Epithelial cell of proximal tubule (primary cell): ENCODE results near the gene DTD1.

- RAMPAGE, long total RNA, result no peak
- RRBS, result no CpG with 5 or more reads among the region's 5 CpGs
These were observed 141.8 kb downstream of the KIF16B start for GRCh38 chr20:16431311-16431951.

GRCh38 chr20:17006497-17006958 lies 220.3 kb upstream of the PCSK2 start:
- RAMPAGE, long total RNA, result no peak

DNA sequence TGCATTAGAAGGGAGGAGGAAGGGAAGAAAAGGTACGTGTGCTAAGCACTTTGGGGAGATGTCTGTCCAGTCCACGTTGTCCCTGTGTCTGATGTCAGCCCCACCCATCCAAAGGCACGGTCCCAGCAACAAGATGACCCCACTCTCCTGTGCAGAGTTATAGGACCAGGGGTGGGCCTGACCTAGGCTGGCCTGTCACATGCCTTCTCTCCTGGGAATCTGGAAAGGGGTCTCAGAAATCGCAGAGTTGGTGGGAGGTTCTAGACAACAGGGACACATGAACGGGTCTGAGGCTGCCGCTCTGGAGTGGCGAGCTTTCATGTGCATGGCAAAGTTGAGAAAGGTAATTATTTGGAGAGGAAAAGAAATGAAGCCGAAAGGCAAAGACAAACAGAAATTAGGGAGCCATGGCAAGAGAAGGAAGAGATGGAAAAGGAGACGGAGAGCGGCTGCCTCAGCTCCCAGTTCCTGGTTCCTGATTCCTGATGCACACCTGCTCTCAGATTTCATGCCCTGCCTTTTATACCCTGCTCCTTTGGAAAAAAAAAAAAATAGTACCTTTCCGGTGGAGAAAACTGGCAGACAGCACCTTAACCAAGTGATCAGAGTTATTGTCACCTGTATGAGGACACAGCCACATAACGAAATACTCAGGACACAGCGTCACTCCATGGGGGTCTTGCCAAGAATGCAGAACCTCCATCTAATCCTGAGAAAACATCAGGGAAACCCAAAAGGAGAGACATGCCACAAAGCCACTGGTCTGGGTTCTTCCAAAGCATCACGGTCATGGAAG lies 29.3 kb downstream of the BFSP1 start:
- RAMPAGE, long total RNA, result no peak
- RRBS, result no CpG with 5 or more reads among the region's 14 CpGs

- RAMPAGE, long total RNA, result no peak
- RRBS, result no CpG with 5 or more reads among the region's 41 CpGs
These were observed 26.2 kb downstream of the BFSP1 start for GRCh38 chr20:17504583-17505803.

- RAMPAGE, long total RNA, result no peak
- RRBS, result no CpG with 5 or more reads among the region's 6 CpGs
These were observed 11.4 kb upstream of the DSTN start for GRCh38 chr20:17558271-17559004.

DNA sequence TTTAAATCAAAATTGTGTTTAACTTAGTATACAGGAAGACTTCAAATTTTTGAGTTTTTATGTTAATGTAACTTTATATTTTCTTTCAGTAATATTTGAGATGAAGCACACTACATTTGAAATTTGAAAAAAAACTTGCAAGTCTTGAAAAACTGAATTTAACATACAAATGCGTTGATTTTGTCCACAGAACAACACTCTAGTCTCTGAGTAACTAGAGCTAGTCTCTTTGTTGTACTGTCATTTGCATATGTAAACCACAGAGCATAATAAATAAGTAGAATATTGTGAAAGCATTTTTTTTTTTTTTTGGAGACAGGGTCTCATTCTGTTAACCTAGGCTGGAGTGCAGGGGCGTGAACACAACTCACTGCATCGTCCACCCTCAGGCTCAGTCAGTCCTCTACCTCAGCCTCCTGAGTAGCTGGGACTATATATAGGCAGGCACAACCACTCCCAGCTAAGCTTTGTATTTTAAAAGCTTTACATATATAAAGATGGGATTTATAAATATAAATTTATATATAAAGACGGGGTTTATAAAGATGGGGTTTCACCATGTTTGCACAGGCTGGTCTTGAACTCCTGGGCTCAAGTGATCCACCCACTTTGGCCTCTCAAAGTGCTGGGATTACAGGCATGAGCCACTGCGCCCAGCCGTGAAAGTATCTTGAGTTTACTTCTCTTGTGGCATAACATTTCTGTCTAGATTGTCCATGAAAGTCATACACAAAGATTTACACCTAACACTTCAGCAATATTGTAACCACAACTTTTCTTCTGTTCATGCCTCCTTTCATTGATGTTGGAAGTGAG lies 5.5 kb downstream of the DSTN start:
- RAMPAGE, long total RNA, result no peak
- RRBS, result no CpG with 5 or more reads among the region's 6 CpGs

GRCh38 chr20:17634702-17635776 lies 47.0 kb downstream of the RRBP1 start:
- RAMPAGE, long total RNA, result no peak
- RRBS, result no CpG with 5 or more reads among the region's 27 CpGs

DNA sequence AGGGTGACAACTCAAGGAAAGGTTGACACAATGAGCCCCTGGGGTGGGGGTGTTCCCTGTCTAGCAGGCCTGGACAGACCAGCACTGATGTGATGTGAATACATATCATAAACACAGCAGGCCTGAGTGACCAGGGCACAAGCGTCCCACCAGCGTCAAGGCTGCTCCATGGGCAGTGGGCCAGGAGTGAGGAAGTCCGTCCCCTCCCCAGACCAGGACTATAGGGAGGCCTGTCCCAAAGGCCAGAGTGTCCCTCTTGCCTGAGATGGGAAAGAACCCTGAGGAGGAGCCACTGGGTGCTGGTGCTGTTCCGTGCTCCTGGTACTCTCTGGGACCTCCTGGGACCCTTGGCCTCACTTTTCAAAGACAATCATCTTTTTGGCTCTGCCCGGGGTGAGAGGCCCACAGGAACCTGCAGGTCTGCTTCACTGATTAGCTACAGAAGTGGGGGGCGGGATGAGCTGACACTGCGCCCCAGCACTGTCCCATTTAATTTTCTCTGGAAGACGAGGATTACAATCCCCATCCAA lies 44.6 kb downstream of the RRBP1 start:
- RAMPAGE, long total RNA, result no peak
- RRBS, result no CpG with 5 or more reads among the region's 8 CpGs

DNA sequence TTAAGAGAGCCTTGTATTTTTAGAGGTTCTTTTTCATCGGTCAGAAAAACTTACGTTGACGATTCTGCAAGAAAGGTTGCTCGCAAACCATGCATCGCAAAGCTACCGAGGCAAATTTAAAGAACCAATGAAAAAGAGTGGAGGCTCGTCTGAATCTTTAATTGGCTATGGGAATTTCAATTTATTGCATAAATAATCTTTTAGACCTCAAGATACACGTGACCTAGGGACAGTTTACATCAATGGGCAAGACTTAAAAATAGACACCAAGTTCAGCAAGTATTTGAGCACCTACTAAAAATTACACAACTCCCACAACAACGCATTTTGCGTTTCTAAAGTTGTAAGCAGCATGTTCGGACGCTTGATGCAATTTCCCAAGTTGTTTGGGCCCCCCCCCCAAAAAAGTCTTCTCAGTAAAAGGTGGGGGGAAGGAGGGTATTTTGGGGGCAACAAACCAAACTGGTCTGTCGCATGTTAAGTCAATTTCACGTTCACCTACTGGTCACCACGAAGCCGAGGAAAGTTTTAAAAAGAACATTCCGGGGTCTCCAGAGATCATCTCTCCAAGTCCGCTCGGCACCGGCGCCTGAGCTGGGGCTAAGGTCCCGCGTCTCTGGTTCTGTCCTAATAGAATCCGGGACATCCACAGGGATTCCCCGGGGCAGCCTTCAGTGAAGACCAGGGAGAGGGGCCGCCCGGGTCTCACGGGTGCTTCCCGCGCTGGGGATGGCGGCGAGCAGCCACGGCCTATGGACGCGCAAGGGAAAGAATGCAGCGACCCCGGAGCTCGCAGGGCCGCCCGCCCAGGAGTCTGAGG lies 844 bp downstream of the SNX5 start:
- RAMPAGE, long total RNA, result no peak
- RRBS, result 1% methylated on average over 14 of the region's 40 CpGs

GRCh38 chr20:18001397-18002036 lies 32.7 kb downstream of the MGME1 start:
- RAMPAGE, long total RNA, result no peak
- RRBS, result no CpG with 5 or more reads among the region's 7 CpGs

DNA sequence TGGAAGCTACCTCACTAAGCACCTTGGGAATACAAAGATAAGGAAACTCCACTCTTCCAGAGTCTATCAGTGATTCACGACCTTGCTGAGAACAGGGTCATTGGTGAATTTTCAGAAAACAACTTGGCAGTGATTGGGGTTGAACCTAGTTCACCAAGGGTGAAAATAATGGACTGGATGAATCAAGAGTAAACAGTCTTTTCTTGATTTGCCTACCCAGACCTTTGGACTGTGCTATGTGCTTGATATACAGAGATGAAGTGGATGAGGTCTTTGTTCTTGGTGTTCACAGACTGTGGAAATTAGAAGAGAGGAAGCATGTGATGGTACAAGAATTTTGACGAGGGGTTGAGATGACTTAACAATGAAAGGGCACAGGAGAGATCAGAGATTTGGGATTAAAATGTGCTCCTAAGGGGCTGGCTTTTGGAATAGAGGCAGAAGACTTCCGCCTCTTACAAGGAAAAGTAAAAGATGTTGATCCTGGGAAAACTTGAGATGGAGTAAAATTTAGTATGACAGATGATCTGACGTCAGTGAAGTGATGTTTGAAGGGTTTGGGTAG lies 1.2 kb downstream of the KAT14 start:
- RAMPAGE, long total RNA, result no peak
- RRBS, result no CpG with 5 or more reads among the region's 4 CpGs

GRCh38 chr20:18495875-18496519 lies 1.0 kb downstream of the RBBP9 start:
- RAMPAGE, long total RNA, result no peak
- RRBS, result no CpG with 5 or more reads among the region's 9 CpGs

GRCh38 chr20:18587593-18588820 lies at the start of gene DTD1:
DTD1 (plus strand) TSS chr20:18588054.
- RAMPAGE, long total RNA, result start-site peak on the plus strand at chr20:18588004-18588067, 562 and 41 reads in 2 replicates
- RRBS, result 1% methylated on average over 16 of the region's 104 CpGs

GRCh38 chr20:19743169-19743920 lies 14.7 kb upstream of the RIN2 start:
- RAMPAGE, long total RNA, result no peak
- RRBS, result no CpG with 5 or more reads among the region's 5 CpGs

DNA sequence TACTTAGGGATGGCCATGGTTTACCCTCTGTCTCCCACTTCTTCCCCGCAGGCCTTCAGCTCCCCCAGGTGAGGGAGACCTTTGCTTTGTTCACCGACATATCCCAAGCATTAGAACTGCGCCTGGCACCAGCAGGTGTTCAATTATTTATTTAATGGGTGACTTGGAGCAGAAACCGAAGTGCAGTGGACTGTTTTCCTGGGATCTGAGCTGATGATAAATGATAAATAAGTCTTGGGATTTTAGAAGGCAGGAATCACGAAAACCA lies 1.2 kb upstream of the RIN2 start:
- RAMPAGE, long total RNA, result no peak
- RRBS, result no CpG with 5 or more reads among the region's 5 CpGs

- RAMPAGE, long total RNA, result no peak
- RRBS, result no CpG with 5 or more reads among the region's 9 CpGs
These were observed 122.2 kb downstream of the RIN2 start for GRCh38 chr20:19880071-19880926.

DNA sequence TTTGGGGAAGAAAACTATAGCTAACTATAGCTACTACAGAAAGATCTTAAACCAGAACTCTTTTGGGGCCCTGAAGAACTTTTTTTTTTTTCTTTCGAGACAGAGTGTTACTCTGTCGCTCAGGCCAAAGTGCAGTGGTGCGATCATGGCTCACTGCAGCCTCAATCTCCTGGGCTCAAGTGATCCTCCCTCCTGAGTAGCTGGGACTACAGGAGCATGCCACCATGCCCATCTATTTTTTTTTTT lies 128.8 kb downstream of the RIN2 start:
- RAMPAGE, long total RNA, result no peak
- RRBS, result no CpG with 5 or more reads among the region's 3 CpGs

GRCh38 chr20:19904188-19904494 lies 113.0 kb upstream of the NAA20 start:
- RAMPAGE, long total RNA, result no peak
- RRBS, result no CpG with 5 or more reads among the region's 4 CpGs

- RAMPAGE, long total RNA, result no peak
- RRBS, result no CpG with 5 or more reads among the region's 14 CpGs
These were observed 88.8 kb upstream of the NAA20 start for GRCh38 chr20:19928098-19929003.

DNA sequence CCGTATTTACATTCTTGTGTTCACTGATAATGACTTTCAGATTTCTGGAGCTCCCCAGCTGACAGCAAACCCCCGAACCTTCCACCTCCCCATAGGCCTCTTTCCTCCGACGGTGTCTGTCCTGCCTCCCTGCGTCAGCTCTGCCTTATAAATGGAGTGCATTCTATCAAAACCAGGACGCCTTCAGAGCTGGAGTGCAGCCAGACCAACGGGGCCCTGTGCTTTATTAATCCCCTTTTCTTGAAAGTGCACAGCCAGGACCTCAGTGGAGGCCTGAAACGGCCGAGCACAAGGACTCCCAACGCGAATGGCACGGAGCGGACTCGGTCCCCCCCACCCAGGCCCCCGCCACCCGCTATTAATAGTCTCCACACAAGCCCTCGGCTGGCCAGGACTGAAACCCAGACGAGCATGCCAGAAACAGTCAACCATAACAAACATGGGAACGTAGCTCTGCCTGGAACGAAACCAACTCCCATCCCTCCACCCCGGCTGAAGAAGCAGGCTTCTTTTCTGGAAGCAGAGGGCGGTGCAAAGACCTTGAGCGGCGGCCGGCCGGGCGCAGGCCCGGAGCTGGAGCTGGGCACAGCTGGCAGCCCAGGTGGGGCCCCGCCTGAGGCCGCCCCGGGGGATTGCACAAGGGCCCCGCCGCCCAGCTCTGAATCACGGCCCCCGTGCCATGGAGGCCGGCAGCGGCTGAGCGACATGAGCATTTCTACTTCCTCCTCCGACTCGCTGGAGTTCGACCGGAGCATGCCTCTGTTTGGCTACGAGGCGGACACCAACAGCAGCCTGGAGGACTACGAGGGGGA lies 42.3 kb upstream of the NAA20 start:
- RAMPAGE, long total RNA, result no peak
- RRBS, result 1% methylated on average over 20 of the region's 45 CpGs